ENCODE measurements around a stretch of chr15.

GRCh38 chr15:84766269-84766751, 17.9 kb downstream of the ZNF592 start:
- RRBS: no CpG with 5 or more reads among the region's 3 CpGs

DNA sequence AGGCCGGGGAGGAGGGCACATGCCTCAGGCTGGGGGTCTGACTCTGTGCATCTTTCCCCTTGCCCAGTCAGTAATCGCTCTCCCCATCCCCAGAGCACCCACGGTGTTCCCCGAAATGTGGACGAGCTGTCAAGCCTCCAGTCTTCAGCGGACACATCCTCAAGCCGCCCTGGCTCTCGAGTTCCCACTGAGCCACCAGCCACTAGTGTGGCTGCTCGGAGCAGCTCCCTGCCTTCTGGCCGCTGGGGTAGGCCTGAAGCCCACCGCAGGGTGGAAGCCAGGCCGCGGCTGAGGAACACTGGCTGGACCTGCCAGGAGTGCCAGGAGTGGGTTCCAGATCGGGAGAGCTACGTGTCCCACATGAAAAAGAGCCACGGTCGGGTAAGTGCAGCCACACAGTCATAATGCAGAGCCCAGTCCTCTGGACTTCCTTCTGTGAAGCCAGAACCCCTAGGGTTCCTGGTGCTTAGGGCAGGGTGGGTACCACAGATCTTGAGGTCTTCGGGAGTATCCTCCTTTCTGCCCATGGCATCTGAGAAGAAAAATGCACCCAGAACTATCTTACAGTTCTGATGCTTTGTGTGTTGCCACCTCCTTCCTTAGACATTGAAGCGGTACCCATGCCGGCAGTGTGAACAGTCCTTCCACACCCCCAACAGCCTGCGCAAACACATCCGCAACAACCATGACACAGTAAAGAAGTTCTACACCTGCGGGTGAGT, 18.5 kb upstream of the ALPK3 start:
- RRBS: no CpG with 5 or more reads among the region's 23 CpGs

GRCh38 chr15:84859005-84859962, 25.2 kb upstream of the SLC28A1 start:
- RRBS: 95% methylated on average over 2 of the region's 26 CpGs

GRCh38 chr15:84929883-84930515, 45.5 kb downstream of the SLC28A1 start:
- RRBS: no CpG with 5 or more reads among the region's 3 CpGs

GRCh38 chr15:85006245-85007323, 24.9 kb downstream of the PDE8A start:
- RRBS: no CpG with 5 or more reads among the region's 6 CpGs

DNA sequence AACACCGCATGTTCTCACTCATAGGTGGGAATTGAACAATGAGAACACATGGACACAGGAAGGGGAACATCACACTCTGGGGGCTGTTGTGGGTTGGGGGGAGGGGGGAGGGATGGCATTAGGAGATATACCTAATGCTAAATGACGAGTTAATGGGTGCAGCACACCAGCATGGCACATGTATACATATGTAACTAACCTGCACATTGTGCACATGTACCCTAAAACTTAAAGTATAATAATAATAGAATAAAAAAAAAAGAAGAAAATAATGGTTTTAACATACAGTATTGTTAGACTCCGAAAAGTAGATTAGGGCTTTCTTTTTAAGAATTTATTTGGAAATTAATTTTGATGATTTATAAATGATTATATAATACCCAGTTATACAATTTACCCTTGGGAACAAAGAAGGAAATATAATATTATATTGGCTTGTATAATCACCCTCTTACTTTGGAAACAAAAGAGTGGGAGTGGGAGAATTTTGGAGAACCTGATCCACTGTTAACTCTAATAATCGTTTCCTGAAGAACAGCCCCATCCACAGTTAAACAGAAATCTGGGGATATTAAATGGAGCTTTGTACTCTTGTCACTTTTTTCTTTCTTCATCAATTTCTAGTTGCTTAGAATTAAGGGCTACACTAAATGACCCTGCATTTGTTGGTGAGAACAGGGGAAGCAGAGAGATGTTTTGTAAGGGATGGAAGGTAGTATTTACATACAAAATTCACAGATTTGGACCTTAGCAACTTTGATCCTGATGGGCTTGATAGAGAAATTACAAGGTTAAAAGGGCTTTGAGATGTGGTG, 31.0 kb downstream of the PDE8A start:
- RRBS: no CpG with 5 or more reads among the region's 4 CpGs

- RRBS: no CpG with 5 or more reads among the region's 2 CpGs
These were observed 43.6 kb downstream of the PDE8A start for GRCh38 chr15:85025196-85025814.

- RRBS: no CpG with 5 or more reads among the region's 3 CpGs
These were observed 82.6 kb downstream of the PDE8A start for GRCh38 chr15:85064283-85064718.

GRCh38 chr15:85347667-85348007, 32.8 kb upstream of the AKAP13 start:
- RRBS: no CpG with 5 or more reads among the region's 1 CpG

DNA sequence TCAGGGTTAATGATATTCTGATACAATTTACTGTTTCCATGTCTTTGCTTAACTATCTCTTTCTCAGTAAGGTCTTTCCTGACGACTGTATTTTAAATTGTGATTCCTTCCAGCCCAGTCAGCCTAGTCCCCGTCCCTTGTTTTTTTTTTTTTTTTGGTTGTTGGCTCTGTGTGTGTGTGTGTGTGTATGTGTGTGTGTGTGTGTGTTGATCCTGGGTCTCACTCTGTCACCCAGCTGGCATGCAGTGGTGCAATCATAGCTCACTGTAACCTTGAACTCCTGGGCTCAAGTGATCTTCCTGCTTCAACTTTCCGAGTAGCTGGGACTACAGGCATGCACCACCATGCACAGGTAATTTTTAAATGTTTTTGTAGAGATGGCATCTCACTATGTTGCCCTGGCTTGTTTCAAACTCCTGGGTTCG, 31.4 kb upstream of the AKAP13 start:
- RRBS: no CpG with 5 or more reads among the region's 4 CpGs

DNA sequence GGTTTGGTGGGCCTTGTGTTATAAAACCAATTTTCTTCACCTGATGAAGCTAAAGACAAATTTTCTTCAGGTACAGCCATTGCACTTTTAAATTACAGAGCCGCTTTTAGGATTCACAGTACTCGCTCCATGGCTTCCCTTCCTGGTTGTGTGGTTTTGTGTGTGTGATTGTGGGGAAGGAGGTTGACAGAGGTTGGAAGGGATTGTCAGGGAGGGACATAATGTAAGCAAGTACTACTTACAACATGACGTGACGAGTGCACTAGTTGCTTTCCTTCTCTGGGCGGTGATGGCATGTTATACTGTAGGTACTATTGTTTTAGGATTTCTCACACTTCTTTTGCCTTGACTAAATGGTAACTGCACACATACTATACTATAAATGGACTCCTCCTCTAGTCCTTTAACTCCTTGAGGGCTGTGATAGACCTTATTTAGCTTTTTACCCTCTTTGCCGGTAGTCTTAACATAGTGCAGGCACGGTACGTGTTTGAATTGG, 2.0 kb downstream of the AKAP13 start:
- RRBS: no CpG with 5 or more reads among the region's 8 CpGs

GRCh38 chr15:85415536-85416150, 35.2 kb downstream of the AKAP13 start:
- RRBS: no CpG with 5 or more reads among the region's 4 CpGs

DNA sequence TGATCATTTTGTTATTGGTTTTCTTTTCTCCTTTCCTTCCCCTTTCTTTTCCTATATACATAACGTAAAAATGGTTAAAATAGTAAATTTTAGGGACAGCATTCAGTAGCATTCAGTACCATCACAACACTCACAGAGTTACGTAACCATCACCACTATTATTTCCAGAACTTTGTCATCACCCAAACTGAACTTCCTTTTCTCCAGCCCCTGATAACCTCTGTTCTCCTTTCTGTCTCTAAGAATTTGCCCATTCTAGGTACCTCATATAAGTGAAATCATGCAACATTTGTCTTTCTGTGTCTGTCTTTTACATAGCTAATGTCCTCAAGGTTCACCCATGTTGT, 165.4 kb downstream of the AKAP13 start:
- RRBS: no CpG with 5 or more reads among the region's 2 CpGs

- RRBS: no CpG with 5 or more reads among the region's 3 CpGs
These were observed 189.6 kb downstream of the KLHL25 start for GRCh38 chr15:85605124-85605543.

GRCh38 chr15:85751271-85752393, 43.1 kb downstream of the KLHL25 start:
- RRBS: no CpG with 5 or more reads among the region's 29 CpGs

DNA sequence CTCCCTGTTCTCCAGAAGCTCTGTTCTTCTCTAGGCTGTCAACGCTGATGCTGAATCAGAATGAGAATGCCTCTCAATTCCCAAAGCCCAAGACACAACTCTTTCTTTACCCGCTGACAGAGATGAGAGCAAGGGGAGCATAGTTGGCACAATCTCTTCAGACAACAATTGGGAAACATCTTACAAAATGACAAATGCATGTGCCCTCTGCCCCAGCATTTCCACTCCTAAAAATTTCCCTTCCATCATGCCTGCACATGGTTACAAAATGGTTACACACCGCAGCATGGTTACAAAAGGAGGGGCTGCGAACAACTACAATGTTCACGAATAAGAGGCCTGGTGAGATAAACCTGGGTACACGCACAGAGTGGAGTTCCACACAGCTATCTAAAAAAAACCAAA, 14.1 kb downstream of the KLHL25 start:
- RRBS: no CpG with 5 or more reads among the region's 6 CpGs

- RRBS: no CpG with 5 or more reads among the region's 14 CpGs
These were observed 735 bp upstream of the KLHL25 start for GRCh38 chr15:85795409-85795910.

DNA sequence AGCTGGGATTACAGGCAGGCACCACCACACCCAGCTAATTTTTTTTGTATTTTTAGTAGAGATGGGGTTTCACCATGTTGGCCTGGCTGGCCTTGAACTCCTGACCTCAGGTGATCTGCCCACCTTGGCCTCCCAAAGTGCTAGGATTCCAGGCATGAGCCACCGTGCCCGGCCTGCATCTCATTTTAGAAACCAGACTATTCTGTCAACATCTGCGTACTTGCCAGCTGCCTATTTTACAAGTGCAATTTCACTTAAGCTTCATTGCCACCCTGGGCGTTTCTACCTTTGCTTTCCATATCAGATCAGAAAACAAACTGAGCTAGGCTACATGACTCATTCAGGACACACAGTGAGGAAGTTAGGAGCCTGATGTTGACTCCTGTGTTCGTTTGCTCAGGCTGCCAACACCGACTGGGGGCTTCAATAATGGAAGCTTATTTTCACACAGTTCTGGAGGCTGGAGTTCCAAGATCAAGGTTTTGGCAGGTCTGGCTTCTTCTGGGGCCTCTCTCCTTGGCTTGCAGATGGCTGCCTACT, 42.3 kb upstream of the KLHL25 start:
- RRBS: no CpG with 5 or more reads among the region's 6 CpGs

GRCh38 chr15:87164003-87164343, 1084.3 kb downstream of the AGBL1 start:
- RRBS: no CpG with 5 or more reads among the region's 2 CpGs

- RRBS: no CpG with 5 or more reads among the region's 10 CpGs
These were observed 792.9 kb downstream of the NTRK3 start for GRCh38 chr15:87463672-87463941.